Airway epithelial cell (primary cell): Measurements from ENCODE around the gene MPST.

DNA sequence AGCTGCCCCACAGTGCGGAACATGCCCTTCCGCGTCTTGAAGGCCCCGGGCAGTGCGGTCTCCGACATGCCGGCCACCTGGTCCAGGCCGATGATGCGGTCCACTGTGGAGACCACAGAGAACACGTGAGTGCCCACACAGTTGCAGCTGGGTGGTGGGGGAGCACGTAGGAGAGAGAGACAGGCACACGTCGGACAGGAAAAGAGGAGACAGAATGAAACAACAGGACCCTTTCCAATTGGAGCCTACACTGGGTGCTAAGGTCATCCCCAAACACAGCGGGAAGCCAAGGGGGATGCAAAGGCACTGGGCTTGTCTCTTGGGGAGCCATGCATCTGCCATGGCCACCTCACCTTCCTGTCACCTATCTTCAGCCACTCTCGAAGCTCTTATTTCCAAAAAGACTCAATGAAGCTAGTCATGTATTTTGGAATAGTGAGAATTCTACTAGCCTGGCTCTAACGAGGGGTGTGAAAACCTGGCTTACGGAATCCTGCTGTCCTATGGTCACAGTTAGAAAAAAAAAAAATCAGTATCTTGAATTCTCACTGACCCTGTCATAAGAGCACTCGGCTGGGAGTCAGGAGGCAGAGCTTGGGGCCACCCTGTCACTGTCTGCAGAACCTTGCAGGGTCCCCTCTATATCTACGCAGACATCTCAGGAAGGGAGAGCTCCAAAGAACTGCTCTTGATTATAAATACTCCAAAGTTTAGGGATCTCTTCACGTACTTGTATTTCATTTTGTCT is 53.7 kb downstream of the APOL1 start:
- RAMPAGE, long total RNA, result no peak

- RAMPAGE, long total RNA, result no peak
These were observed 64.7 kb downstream of the APOL1 start for GRCh38 chr22:36317489-36318232.

DNA sequence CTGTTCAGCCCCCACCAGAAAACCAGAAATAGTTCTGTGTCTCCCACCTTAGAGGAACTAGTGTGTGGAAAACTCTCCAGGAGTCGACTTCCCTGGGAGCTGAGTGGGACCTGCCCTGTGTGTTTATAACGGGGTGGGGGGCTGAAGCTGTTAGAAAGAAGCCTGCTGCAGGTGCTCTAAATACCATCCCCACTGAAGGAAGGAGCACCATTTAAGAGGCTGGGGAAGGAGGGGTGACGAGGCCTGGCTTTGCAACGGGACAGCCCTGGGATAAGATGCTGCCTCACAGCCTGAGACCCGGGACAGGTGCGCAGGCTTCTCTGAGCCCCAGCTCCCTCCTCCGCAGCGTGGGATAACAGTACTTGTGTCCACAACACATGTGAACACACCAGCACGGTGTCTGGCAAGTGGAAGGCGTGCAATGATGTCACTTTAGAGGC is 60.0 kb downstream of the MYH9 start:
- RAMPAGE, long total RNA, result no peak

DNA sequence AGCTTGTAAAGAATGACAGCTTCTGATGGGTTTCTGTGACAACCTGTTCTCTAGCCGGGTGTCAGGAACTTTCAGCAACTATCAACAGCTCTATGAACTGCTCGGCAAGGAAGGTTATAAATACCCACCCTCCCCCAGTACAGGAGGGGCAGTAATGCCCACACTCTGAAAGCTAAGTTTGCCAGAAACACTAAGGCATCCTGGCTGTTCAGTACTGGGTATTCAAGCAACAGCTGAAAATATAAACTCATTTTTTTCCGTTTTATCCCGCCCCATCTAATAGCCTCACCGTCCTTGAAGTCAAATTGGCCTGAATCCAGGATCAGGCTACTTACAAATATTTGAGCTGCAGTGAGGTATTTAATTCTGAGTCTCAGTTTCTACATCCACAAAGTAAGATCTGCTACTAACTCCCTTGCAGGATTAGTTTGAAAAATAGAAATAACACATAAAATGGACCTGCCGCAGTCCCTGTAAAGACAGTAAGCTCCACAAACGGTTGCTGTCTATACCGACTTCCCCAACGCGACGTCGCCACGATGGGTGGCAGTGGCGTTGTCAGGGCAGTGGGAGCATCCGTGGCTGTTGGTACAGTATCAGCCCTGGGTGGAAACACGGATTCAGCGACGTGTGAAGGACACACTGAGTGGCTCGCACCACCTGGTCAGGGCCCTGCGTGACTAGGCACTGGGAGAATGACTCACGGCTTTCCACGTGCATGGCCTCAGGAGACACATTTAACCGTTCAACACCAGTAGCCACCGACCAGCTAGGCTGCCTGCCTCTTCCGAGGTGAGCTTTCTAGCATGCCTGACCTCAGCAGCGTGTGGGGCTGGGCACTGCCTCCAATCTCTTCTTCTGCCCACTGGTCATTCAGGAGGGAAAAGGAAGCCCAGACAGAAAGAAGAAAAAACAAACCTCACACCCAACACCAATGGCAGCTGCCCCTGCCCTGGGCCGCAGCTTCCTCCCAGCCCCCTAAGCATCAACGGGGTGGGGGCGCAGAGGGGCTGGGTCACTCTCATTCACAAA is 59.3 kb downstream of the MYH9 start:
- RAMPAGE, long total RNA, result no peak

DNA sequence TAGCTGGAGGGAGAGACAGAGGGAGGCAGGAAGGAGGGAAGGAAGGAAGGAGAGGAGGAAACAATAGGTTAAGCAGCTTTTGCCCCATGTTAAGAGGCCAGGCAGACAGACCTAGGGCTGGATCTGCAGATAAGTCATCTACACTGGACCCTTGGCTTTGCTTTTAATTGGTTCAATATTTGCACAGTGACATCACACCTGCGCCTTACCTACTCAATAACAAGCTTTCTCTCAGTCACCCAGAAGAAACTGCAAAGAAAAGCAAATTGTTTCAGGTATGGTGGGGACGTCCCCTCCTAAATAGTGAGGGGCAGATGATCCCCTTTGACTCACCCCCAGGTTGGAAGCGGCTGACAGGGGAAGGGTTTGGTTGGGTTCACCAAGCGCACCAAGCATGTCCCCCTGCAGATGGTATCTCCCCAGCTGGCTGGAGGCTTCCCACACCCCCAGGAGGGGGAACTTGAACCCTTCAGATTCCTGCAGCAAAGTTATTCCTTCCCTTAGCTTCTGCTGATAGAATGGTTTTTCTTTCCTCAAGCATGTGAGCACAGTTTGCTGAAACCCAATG is 24.2 kb downstream of the MYH9 start:
- RAMPAGE, long total RNA, result no peak

GRCh38 chr22:36367106-36367881 is 20.5 kb downstream of the MYH9 start:
- RAMPAGE, long total RNA, result no peak

DNA sequence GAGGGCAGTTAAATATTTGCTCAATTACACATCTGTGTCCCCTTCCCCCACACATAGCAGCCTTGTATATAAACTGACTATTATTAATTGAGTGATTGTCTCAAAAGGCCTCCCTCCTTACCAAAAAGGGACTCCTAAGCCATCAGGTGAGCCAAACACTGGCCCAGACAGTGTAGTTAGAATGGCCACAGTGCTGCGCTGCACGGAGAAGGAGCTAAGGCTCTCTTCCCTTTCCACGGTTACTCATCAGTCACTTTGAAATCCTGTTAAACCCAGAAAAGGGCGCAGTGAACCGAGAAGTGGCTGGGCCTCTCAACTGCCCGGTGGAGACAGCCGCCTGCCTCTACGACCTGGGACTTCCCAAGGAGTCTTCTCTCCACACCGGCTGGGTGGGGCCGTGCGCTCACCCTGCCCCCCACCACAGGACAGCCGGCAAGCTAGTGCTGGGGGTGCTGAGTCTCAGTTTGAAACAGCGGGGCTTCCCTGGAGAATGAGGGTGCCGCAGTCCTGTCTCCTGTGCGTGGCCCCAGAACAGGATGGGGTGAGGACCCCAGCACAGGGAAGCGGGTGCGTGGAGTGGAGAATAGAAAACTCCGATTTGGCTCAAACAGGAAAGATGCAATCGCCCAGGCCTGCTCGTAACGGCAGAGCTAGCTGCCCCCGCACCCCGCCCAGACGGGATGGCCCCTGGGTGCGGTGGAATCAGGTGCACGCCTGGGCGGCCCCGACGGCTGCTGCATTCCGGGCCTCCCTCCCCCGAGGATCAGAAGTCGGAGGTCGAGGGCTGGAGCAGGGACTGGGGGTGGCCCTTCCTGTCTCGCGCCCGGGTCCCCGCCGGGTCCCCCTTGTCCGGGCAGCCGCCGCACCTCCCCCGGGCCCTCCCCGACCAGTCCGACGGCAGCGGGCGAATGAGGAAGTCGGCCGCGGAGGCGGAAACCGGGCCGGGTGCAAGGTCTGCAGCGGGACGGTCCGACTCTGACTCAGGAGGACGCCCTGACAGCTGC is 1.2 kb downstream of the MYH9 start:
- RAMPAGE, long total RNA, result no peak

GRCh38 chr22:36394933-36395498 is 7.2 kb upstream of the MYH9 start:
- RAMPAGE, long total RNA, result no peak

DNA sequence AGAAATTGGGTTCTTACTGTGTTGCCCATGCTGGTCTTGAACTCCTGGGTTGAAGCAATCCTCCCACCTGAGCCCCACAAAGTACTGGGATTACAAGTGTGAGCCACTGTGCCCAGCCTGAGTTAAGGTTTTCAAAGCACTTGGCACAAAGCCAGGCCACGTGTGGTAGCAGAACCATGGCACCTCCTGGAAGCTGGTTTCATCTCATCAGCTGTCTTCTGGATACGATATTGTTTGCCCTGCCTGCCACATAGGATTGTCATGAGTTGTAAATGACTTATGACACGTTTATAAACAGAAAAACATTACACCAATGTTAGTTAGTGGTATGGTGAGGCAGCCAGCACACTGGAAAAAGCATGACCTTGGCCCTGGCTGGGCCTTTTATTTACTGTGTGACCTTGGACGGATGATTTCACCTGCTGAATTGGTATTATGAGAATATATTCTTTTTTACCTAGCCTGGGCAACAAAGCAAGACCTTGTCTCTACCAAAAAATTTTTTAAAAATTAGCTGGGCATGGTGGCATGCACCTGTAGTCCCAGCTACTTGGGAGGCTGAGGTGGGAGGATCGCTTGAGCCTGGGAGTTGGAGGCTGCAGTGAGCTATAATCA is 23.8 kb upstream of the MYH9 start:
- RAMPAGE, long total RNA, result no peak

DNA sequence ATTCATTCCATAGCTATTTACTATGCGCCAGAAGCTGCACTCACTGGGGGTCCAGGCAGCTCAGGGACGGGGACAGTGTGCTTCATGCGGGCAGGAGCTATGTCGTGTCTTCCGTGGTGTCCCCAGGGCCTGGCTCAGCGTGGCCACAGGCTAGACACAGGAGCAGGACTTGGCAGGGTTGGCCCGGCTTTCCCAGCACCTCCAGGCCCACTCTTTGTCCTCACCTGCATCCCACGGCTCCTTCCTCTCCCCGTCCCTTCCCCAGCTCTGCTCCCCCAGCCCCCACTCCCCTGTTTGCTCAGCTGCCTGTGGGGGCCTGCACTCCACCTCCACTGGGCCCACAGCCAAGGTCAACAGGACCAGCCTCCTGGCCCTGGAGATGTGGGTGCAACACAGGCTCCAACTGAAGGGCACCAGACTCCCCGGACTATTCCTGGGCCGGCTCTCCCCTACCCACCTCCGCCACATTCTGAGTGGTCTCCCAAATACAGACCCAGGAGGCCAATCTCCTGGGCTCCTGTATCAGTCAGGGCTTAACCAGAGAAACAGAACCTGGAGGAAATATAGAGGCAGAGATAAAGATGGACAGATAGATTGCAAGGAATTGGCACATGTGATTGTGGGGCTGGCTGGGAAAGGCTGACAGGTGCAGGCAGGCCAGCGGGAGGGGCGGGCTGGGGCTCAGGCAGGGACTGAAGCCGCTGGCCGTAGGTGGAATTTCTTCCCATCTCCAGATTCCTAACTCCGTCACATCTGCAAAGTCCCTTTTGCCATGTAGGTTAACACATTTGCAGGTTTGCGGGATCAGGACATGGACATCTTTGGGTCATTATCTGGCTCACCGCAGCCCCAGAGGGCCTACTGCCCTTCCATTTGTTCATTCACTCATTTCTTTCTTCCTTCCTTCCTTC is 45.6 kb upstream of the MYH9 start:
- RAMPAGE, long total RNA, result no peak

DNA sequence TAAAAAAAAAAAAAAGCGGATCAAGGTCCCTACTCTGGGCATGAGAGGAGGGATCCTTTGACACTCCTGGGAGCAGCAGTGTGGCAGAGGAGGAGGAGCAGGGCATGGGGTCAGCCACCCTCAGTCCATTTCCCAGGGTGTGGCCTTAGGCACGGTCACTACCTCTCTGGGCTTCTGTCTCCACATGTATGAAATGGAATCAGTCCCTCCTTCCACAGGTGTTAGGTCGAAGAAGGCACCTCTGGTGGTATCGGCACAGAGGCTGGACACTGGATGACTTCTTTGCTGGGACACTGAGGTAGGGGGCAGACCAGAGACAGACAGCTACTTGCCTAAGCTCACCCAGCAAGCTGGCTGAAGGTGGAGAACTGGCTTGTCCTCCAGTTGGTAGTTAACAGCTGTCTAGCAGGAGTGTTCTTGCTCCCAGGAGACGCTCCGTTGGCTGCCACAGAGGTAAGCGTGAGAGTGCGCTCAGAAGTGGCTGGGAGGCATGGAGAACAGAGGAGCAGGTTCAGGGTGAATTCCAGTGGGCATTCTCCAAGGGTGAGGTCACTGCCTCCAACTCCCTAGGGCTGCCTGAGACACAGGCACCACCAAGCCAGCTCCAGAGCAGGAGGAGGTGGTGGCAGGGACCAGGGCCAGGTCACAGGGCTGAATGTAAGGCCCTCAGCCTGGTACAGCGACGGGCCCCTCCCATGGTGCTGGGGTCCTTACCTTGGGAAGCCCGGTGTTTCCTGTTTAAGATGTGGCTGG is 19.5 kb downstream of the TXN2 start:
- RAMPAGE, long total RNA, result no peak

GRCh38 chr22:36464755-36465658 is 16.4 kb downstream of the TXN2 start:
- RAMPAGE, long total RNA, result no peak

GRCh38 chr22:36659535-36660876 is 43.5 kb downstream of the CACNG2 start:
- RAMPAGE, long total RNA, result no peak

GRCh38 chr22:36684859-36685814 is 18.4 kb downstream of the CACNG2 start:
- RAMPAGE, long total RNA, result no peak

DNA sequence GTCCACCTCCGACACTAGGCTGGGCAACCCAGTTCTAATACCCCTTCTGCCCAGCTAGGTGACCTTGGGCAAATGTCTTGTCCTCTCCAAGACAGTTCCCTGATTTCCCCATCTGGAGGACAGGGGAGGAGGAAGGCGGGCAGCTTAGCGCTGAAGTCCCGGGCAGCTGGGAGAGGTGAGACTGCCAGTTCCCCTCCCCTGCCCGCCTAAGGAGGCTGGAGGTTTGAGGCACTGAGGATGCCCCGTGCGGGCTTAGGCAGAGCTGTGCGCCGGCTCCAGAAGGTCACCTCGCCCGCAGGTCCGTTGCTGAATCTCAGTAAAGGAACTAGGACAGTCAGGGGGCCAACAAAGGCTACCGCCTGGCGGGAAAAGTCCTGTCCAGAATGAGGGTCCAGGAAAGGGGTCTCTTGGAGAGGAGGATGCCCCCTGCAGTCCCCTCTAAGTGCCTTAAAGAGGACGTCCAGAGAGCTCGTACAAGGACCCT is 650 bp downstream of the PVALB start:
- RAMPAGE, long total RNA, result no peak

GRCh38 chr22:36874096-36874468 is 13.3 kb downstream of the NCF4 start:
- RAMPAGE, long total RNA, result no peak

DNA sequence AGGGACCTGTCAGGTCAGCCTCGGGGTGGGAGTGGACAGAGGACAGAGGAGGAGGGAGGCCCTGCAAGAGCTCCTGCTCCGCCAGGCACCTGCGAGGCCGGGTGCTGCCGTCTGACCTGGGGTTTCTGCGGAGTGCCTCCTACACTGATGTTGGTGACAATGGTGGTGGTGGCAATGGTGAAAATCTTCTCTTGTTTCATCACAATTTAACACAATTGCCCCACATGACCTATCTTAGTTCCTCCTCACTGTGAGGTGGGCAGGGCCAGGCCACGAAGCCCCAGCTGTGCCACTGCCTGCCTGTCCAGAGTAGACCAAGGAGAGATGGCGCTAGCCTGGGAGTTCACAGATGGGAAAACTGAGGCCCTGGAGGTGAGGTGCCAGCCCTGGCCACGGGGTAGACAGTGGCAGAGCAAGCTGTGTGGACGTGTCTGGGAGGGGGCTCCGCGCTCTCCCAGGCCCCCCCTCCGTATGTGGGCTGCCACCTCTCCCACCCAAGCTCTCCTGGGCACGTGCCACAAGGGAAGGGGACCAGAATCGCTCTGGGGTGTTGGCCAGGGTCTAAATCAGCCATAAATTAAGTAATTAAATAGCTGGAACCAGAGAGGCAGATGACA is 10.1 kb downstream of the CSF2RB start:
- RAMPAGE, long total RNA, result no peak

DNA sequence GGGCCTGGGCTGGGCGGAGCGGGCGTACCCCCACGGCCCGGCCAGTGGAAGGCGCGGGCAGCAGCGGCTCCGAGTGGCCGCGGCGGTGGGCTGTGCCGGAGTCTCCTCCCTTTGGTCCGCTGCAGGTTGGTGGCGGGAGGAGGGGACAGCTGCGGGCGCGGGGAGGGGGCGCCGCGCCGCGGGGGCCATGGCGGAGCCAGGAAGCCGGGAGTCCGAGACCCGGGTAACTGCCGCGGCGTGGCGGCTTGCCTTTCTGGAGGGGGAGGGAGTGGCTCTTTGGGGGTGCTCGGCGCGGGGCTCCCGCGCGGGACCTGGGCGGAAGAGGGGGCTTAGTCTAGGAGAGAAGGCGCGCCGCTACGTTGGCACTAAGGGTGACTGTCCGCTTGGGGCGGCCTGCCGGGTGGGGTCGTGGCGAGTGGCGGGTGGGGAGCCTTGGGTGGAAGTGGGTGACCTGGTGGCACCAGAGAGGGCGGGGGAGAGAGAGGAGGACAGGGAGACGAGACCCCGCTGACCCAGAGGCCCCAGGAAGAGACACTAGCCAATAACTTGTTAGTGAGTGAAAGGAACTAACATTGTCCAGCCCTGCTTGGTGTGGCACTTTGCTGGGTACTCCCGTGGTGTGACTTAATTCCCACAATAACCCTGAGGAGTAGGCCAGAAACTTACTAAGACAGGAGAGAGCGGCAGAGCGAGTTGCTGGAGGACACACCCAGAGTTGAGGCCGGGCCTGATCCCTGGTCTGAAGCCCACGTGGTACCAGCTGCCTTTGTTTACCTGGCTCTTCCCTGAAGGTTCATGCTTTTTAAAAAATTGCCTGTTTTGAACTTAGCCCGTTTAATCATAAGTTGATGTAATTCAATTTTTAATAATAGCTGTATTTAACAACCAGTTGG is at the start of gene MPST:
Gene MPST (plus strand): TSS at position 93 of the 893 bp plus-strand sequence.
- RAMPAGE, long total RNA, result no peak

GRCh38 chr22:37024998-37026151 is 5.8 kb downstream of the MPST start:
- RAMPAGE, long total RNA, result no peak

- RAMPAGE, long total RNA, result no peak
These were observed 13.2 kb downstream of the MPST start for GRCh38 chr22:37032401-37033468.